Urinary bladder (tissue), 3 donors: ENCODE data around the gene TSSK1B.

GRCh38 chr5:113234356-113234991 is 200.3 kb downstream of the TSSK1B start:
- PRO-cap, result no peak
- RAMPAGE, long total RNA, result no peak

GRCh38 chr5:113434675-113435258 is at the start of gene TSSK1B:
TSS of gene TSSK1B (minus strand) at chr5:113434989.
- PRO-cap, result no peak
- RAMPAGE, long total RNA, result no peak

GRCh38 chr5:114363269-114364420 is 1.8 kb downstream of the KCNN2 start:
- PRO-cap, result no peak
- RAMPAGE, long total RNA, result no peak

GRCh38 chr5:114411557-114412008 is 49.7 kb downstream of the KCNN2 start:
- PRO-cap, result no peak
- RAMPAGE, long total RNA, result no peak

DNA sequence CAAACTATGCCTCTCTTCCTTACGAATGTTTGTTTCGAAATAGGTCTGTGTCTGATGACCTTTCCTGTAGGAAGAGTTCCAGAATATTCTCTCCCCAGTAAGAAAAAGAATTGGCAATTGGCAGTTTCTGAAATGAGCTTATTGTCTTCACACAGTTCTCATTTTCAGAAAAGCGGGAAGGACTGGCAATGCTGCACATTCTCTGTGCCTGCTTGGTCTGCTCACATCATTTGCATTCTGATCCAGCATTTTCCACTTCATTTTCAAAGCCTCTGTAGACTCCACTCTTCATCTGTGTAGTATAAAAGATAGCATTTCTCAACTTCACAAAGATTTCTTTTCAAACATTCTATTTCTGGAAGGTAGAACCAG is 120.6 kb upstream of the CCDC112 start:
- PRO-cap, result no peak
- RAMPAGE, long total RNA, result no peak

DNA sequence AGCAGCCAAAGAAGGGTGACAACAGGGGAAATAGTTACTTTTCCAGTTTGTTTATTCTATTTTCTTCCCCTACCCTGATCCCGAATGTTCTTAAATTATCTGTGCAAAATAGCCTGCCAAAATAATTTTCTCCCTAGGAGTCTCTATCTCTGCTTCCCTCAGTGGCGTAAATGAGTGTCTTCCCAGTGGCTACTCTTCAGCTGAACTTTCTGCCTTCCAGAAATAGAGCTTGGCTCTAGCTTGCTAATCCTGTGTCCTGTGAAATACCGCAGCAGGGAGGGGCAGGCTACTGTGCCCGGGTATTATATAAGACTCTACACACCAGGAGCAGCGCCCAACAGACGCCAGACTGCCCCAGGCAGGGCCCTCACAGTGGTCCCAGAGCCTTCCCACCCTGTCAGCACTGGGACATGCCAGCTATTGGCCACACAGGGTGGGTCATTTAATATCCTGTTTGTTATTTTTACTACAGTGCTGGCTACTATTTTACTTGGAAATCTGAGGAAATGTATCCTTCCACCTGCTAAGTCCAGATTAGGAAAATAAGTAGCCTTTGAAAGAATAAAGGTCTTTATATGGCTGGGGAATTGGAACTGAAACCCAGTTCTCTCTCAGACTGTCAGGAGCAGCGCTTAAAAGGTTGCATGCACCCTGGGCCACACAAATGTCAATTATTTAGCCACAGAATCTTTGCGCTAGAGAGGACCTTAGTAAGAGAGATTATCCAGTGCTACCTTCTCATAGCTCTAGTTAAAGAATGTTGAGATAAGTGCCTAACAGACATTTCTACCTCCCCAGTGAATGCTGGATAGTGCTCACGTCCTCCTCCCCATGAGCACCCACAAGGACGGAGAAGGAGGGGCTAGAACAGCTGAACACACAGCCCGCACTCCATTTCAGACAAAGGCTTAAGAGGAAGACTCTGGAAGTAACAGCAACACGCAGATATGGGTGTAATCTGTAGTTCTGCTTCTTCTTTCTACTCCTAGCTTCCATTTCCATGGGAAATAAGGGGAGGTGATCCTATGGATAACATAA is 120.9 kb downstream of the FEM1C start:
- PRO-cap, result bidirectional peak, plus-strand start at position 337 of the sequence, minus-strand start at position 196 of the sequence; unidirectional peak, plus-strand start at position 903 of the sequence
- RAMPAGE, long total RNA, result no peak

- PRO-cap, result no peak
- RAMPAGE, long total RNA, result no peak
Observed at GRCh38 chr5:115432487-115433094, 112.0 kb downstream of the FEM1C start.

DNA sequence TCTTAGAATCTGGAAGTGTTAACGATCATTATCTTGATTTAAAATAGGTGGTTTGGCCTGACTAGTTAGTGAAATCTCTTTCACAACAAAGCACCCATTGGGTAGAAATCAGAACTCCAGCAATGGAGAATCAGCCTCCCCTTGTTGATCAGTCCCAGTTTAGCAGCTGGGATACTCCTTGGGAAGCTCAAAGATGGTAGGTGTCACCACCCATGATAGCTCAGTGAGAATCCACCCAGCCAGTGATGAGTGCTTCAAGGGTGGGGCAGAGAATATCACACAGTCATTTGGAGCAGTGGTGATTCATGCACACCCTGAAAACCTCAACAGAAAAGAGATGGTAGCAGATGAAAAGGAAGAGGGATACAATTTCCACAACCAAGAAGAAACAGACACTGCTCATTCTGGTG is 83.1 kb downstream of the FEM1C start:
- PRO-cap, result no peak
- RAMPAGE, long total RNA, result no peak

DNA sequence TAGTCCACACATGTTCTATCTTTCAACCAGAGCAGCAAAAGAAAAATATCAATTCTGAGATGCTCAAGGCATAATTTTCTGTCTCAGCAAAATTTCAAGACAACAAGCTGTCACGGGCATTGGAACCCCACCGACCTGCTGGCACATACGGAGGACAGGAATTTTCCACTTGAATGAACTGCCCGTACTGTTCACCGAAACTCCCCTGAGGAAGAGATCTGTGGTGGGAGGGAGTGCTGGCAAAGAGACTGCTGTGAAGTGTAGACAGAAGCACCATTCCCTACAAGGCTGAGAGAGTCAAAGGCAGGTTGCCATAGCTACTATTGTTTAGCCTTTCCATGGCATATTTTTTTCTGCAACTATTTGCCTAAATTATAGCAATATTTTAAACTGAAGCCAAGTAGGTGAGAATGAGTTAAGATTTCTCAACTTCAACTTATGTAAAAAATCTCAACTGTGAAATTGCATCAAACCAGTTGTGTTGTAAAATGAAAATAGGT is 80.8 kb downstream of the CDO1 start:
- PRO-cap, result no peak
- RAMPAGE, long total RNA, result no peak

- PRO-cap, result no peak
- RAMPAGE, long total RNA, result no peak
Observed at GRCh38 chr5:116446178-116446916, 128.3 kb downstream of the SEMA6A start.

GRCh38 chr5:116545928-116546881 is 28.4 kb downstream of the SEMA6A start:
- PRO-cap, result no peak
- RAMPAGE, long total RNA, result no peak

- PRO-cap, result unidirectional peak, plus-strand start at chr5:116575352
- RAMPAGE, long total RNA, result no peak
Observed at GRCh38 chr5:116575236-116575612, 601 bp upstream of the SEMA6A start.

- PRO-cap, result no peak
- RAMPAGE, long total RNA, result no peak
Observed at GRCh38 chr5:116766496-116766944, 191.9 kb upstream of the SEMA6A start.

GRCh38 chr5:118837383-118838279 is 150.7 kb downstream of the DTWD2 start:
- PRO-cap, result no peak
- RAMPAGE, long total RNA, result no peak

- PRO-cap, result no peak
- RAMPAGE, long total RNA, result no peak
Observed at GRCh38 chr5:119031697-119032256, 39.1 kb upstream of the DMXL1 start.

DNA sequence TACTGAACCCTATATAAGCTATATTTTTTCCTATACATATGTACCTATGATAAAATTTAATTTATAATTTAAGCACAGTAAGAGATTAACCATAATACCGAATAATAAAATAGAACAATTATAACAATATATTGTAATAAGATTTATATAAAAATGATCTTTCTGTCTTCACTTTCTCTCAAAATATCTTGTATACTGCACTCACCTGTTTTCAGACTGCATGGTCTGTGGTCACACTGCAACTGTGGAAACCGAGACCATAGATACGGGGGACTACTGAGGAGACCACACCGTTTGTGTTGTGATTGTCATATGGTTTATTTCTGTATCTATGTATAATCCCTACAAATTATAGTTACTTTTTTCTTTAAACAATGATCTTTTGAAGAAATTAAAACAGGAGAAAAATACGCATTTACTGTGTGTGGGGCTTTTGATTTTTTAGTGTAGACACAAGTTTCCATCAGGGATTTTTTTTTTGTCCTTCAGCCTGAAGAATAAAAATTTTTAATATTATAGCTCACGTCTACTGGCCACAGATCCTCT is 78.8 kb upstream of the TNFAIP8 start:
- PRO-cap, result no peak
- RAMPAGE, long total RNA, result no peak

GRCh38 chr5:119299361-119300612 is 56.0 kb upstream of the TNFAIP8 start:
- PRO-cap, result no peak
- RAMPAGE, long total RNA, result no peak

GRCh38 chr5:119322135-119323029 is 33.4 kb upstream of the TNFAIP8 start:
- PRO-cap, result no peak
- RAMPAGE, long total RNA, result no peak

DNA sequence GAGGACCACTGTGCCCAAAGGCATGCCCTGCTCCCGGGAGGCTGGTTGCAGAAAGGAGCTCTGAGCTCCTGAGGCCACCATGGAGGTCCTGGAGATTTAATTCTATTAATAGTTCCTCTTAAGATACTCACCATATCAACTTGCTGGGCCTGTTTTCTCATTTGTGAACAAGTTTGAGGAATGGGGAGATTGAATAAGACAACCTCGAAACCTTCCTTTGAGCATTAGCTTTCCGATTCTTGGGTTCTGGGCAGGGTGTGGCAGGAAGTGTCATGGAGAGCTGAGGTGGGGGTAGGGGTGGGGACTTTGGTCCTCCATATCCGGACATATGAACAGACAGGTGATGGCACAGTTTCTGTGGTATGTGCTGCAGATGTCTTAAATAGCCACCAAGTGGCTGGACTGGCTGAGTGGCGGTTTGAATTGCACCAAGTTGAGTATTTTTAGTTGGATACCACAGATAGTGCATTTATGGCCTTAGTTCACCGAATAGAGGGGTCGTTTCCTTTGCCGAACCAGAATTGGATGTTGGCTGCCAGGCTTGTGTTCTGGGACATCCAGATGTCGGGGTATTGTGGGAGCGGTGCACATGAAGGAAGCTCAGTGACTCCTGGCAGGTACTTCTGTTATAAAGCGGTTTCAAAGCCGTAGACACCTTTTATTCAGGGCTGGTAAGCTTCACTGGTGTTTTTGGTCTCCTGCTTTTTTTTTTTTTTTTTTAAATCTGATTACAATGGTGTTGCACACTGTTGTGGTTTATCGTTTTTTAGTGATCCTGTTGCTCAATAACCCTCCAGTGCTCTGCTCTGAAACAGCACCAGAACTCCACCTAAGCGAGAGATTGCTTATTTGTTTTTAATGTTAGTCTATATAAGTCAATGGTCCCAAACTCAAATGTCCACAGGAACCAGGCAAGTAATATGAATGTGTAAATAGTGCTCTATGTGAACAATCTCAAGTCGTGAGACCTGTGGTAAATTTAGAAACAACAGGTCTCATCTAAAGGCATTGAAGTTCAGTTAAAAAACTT is 15.1 kb upstream of the TNFAIP8 start:
- PRO-cap, result no peak
- RAMPAGE, long total RNA, result no peak

DNA sequence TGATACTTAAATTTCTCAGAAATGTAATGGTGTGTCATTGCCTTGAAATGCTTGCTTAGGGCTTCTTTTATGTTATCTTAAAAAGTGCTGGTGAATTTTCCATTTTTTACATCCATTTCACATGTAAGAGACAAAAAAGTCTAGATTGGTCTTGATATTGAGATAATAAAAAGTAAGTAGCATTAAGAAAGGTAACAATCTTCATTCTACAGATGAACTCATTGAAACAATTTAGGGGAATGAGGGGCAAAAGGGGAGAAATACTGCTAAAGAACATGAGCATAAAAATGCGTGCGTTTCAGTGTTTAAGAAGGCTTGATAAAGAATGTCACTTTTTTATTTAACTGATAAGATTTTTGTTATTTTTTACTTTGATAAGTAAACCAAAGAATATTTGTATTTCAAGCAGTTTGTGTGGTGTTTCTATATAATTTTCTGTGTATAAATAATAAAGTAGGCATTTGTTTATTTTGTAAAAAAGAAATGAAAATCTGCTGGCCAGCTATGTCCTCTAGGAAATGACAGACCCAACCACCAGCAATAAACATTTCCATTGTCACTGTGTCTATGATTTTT is 38.3 kb downstream of the TNFAIP8 start:
- PRO-cap, result no peak
- RAMPAGE, long total RNA, result no peak